Right atrium auricular region (tissue), 2 donors: Measurements from ENCODE around the genes INPP4B and SLC10A7.

- PRO-cap, result no peak
- RAMPAGE, long total RNA, 2 experiments, result no peak in any of the 2 experiments
Observed at GRCh38 chr4:142128517-142128988, 492.2 kb downstream of the IL15 start.

GRCh38 chr4:142703930-142704286, 142.2 kb downstream of the INPP4B start:
- PRO-cap, result no peak
- RAMPAGE, long total RNA, 2 experiments, result no peak in any of the 2 experiments

DNA sequence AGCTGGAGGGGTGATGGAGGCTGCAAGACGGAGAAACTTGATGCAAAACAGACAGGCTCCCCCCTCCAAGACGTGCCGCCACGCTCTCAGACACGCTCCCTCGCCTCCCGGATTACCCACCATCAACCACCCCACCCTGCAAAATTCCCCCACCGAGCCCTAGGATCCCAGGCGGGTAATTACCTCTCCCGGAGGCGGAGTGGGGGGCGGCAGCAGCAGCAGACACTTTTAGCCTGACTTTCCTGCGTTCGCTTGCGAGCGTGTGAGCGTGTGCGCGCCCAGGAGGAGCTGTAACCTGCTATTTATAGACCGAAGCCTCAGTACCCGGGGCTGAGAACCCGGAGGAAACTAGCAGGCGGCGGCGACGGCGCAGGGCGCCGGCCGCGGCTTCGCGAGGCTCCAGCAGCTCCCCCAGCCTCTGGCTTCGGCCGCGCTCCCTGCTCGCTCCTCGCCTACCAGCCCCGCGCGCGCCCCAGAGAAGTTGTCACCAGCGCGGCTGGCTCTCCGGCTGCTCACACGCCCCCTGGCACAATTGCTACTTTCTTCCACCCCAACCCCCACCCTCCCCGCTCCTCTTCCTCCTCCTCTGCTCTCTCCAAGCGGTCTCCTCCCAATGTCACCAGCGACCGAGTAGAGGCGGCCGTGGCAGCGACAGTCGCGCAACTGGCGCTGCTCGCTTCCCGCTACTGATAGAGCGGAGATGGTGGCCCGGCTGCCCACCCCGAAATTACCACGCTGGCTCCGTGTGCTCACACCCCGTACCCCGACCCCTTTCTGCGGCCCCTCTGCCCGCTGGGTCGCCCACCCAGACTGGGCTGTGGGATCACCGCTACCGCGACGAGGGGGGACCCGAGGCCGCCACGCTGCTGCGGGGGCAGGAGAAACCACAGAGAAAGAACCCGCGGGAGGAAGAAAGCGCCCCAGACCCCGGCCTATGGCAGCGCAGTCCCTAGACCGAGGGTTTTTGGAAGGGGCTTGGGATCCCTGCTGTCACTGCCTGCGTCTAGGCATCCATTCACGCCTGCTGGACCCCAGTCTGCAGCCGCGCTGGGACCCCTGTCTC, at the start of gene INPP4B:
TSS of gene INPP4B (minus strand) at position 276 of the 1,063 bp plus-strand sequence.
- PRO-cap, result bidirectional peak, plus-strand start at position 320 of the sequence, minus-strand start at position 264 of the sequence; bidirectional peak, plus-strand start at position 613 of the sequence, minus-strand start at position 454 of the sequence
- RAMPAGE, long total RNA, 2 experiments, result start-site peak on the minus strand in 2 of 2 experiments, centred at positions 238 to 451 of the sequence, 13 to 32 reads per replicate

DNA sequence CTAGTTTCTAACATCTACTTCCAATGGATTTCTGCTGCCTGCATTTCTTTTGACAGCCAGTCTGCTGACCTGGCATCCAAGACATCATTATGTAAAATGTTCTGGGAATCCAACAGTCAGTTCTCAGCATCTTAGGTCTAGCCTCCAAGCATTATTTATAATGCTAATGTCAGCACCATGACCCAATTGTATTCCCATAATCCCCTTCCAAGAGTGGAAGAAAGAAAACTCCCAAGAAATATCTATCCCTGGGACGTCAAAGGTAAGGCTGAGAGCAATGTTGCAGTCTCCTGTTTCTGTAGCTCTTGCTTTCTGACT, 50.6 kb upstream of the GAB1 start:
- PRO-cap, result unidirectional peak, plus-strand start at position 245 of the sequence
- RAMPAGE, long total RNA, 2 experiments, result no peak in any of the 2 experiments

- PRO-cap, result bidirectional peak, plus-strand start at chr4:143336212, minus-strand start at chr4:143336024; bidirectional peak, plus-strand start at chr4:143336527, minus-strand start at chr4:143336321; bidirectional peak, plus-strand start at chr4:143336851, minus-strand start at chr4:143336653
- RAMPAGE, long total RNA, 2 experiments, result start-site peak on the plus strand in 1 of 2 experiments, at chr4:143336149-143336585 at its widest, 19 reads per replicate
Observed at GRCh38 chr4:143335827-143336720, 602 bp upstream of the GAB1 start.

GRCh38 chr4:143415350-143415985, 78.8 kb downstream of the GAB1 start:
- PRO-cap, result no peak
- RAMPAGE, long total RNA, 2 experiments, result no peak in any of the 2 experiments

GRCh38 chr4:143436326-143436973, 77.1 kb upstream of the SMARCA5 start:
- PRO-cap, result no peak
- RAMPAGE, long total RNA, 2 experiments, result no peak in any of the 2 experiments

DNA sequence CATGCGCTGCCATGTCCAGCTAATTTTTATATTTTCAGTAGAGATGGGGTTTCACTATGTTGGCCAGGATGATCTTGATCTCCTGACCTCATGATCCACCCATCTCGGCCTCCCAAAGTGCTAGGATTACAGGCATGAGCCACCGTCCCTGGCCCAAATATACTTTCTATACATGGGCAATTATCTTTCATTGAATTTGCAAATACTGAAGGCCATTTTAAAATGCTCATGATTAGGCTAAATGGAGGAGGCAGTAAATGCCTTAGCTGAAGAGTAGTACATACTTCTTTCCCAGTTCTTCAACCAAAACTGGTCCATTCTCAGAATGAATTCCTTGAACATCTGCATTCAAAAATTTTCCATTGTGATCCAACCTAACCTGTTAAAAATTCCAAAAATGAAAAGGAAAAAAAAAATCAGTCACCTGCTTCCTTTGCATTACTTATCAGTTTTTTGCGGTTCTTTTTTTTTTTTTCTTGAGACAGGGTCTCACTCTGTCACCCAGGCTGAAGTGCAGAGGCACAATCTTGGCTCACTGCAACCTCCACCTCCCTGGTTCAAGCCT, 28.1 kb downstream of the OTUD4 start:
- PRO-cap, result no peak
- RAMPAGE, long total RNA, 2 experiments, result no peak in any of the 2 experiments

GRCh38 chr4:145195492-145196136, 15.2 kb upstream of the OTUD4 start:
- PRO-cap, result no peak
- RAMPAGE, long total RNA, 2 experiments, result no peak in any of the 2 experiments

DNA sequence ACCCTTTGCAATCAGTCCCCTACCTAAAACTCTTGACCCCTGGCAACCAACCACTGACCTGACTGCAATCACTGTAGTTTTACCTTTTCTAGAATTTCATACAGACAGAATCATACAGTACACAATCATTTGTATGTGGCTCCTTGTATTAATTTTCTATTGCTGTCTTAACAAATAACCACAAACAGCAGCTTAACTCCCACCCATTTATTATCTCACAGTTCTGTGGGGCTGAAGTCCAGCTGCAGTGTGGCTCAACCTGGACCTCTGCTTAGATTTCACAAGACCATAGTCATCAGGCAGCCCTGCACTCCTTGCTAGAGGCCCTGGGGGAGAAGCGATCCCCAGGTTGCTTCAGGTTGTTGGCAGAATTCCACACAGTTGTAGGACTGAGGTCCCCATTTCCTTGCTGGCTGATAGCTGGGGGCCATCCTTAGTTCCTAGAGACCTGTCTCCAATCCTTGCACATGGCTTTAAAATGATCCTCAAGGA, 61.1 kb upstream of the SMAD1 start:
- PRO-cap, result no peak
- RAMPAGE, long total RNA, 2 experiments, result no peak in any of the 2 experiments

- PRO-cap, result no peak
- RAMPAGE, long total RNA, 2 experiments, result no peak in any of the 2 experiments
Observed at GRCh38 chr4:145645924-145646334, 26.7 kb downstream of the MMAA start.

DNA sequence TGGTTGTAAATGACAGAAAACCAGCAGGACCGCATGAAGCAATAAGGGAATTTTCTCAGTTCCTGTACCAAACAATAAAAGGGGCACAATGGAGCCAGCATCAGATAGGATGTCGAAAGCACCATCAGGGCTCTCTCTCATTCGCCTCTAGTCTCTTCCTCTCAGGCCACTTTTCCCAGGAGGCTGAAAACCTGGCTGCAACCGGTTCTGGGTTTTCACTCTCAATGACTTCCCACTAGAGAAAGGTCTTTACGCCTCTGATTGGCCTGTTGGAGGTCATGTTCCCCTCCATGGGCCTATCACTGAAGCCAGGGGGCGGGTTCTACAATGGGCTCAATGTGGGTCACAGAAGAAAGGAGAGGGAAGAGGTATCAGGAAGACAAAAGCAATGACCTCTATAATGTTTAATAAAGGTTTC, 29.3 kb downstream of the ZNF827 start:
- PRO-cap, result bidirectional peak, plus-strand start at position 327 of the sequence, minus-strand start at position 226 of the sequence
- RAMPAGE, long total RNA, 2 experiments, result no peak in any of the 2 experiments

- PRO-cap, result unidirectional peak, minus-strand start at chr4:146521861; unidirectional peak, plus-strand start at chr4:146522468
- RAMPAGE, long total RNA, 2 experiments, result start-site peak on the minus strand in 1 of 2 experiments, at chr4:146521899-146521949 at its widest, 113 reads per replicate
Observed at GRCh38 chr4:146521433-146522527, at the start of gene SLC10A7. SLC10A7 (minus strand) TSS chr4:146521940.

DNA sequence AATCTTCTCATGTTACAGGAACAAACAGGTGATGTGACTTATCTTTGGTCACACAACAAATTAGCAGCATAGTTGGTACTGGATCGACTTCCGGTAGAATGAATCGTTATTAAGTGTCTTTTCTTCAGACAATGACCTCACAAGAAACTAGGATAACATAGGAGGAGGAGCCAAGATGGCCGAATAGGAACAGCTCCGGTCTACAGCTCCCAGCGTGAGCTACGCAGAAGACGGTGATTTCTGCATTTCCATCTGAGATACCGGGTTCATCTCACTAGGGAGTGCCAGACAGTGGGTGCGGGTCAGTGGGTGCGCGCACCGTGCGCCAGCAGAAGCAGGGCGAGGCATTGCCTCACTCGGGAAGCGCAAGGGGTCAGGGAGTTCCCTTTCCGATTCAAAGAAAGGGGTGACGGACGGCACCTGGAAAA, 24.4 kb downstream of the POU4F2 start:
- PRO-cap, result no peak
- RAMPAGE, long total RNA, 2 experiments, result no peak in any of the 2 experiments

DNA sequence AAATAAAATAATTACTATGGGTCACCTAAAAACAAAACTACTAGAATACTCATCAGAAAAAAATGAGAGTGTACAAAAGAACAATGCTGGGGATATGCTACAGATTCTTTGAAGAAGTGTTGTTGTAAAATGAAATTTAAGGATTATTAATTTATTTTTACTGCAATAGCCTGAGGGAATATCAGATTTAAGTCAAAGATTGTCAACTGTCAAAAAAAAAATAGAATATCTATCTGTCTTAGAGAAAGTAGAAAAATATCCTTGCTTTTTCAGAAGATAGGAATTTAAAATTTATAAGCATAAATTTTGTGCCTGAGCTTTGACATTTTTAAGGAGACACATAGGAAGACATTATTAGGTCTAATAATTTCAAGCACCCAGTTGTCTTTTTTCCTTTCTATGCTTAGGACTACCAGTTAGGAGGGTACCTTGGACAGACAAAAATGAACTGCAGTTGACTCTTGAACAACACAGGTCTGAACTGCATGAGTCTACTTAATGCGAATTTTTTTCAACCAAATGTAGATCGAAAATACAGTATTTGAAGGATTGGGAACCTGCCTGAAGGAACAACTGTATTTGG, 107.4 kb downstream of the TTC29 start:
- PRO-cap, result no peak
- RAMPAGE, long total RNA, 2 experiments, result no peak in any of the 2 experiments

GRCh38 chr4:147362767-147363581, 117.9 kb upstream of the EDNRA start:
- PRO-cap, result no peak
- RAMPAGE, long total RNA, 2 experiments, result no peak in any of the 2 experiments

- PRO-cap, result no peak
- RAMPAGE, long total RNA, 2 experiments, result no peak in any of the 2 experiments
Observed at GRCh38 chr4:147409069-147409369, 71.9 kb upstream of the EDNRA start.

DNA sequence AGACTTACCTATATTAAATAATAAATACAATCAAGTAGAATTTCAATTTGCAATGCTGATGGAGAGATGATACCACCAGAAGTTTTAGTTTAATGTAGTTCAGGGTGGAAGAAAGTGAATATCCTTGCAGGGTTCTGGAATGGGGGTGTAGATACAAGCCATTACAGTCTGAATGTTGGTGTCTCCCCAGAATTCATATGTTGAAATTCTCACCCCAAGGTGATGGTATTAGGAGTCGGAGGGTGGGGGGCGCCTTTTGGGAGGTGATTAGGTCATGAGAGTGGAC, 20.6 kb upstream of the EDNRA start:
- PRO-cap, result no peak
- RAMPAGE, long total RNA, 2 experiments, result no peak in any of the 2 experiments

DNA sequence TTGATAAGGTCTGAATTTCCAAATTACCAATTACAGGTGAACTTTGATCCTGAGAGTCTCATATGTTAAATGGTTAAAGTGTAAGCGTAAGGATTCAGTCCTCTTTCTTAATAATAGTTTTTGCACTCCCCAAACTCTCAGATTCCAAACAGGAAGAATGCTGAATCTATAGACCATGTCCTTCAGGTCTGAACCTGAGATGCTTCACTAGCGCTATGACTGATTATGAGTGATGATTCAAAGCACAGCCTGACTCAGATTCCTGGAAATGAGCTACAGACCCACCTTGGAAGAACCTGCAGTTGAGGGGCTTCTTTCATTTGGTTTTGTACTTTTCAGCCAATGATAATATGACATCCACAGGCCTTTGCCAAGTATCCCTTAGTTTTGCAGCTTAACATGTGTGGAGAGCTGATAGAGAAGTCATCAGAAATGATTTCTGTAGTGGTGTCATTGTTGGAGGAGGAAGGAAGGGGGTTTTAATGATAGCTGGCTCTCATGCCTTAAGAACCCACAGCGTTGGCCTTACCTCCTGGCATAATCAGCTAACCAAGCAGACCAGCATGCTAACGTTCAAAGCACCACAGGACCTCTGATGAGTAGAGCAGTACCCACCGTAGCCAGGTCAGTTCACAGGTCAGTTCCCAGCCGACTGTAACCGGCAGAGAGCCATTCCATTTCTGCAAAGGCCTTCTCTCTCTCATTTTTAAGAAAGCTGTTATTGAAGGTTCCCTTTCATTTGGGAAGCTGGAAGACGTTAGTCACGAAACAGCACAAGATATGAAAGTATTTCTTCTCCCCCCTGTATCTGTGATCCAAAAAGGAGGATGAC, 1.6 kb downstream of the EDNRA start:
- PRO-cap, result unidirectional peak, minus-strand start at position 217 of the sequence; bidirectional peak, plus-strand start at position 628 of the sequence, minus-strand start at position 597 of the sequence
- RAMPAGE, long total RNA, 2 experiments, result no peak in any of the 2 experiments

- PRO-cap, result no peak
- RAMPAGE, long total RNA, 2 experiments, result no peak in any of the 2 experiments
Observed at GRCh38 chr4:147881593-147882146, 149.8 kb downstream of the ARHGAP10 start.